Parietal lobe (tissue), 2 donors: ENCODE results near the genes COL23A1, ZNF454, GRM6 and ADAMTS2.

DNA sequence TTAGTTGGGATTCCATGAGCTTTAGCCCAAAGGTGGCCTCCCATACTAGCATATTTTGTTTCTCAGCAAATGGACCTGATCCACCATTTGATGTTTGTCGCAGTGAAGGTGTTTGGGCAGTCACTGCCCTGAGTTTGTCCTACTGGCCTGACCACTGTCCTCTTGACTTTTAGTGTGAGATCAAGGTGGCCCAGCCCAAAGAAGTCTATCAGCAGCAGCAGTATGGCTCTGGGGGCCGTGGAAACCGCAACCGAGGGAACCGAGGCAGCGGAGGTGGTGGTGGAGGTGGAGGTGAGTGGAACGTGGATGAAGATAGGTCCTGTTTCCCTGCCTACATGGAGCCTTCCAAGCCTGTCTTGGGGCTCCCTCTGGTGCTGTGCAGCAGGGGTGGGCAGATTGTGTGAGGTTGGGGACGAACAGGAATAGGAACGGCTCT is 4.8 kb downstream of the HNRNPAB start:
- RAMPAGE, long total RNA, result no peak

GRCh38 chr5:178220617-178221245 is 11.9 kb downstream of the PHYKPL start:
- RAMPAGE, long total RNA, result no peak

- RAMPAGE, long total RNA, result no peak
Measured at GRCh38 chr5:178284986-178285461, 52.4 kb upstream of the PHYKPL start.

GRCh38 chr5:178396768-178397132 is 164.1 kb upstream of the PHYKPL start:
- RAMPAGE, long total RNA, result no peak

DNA sequence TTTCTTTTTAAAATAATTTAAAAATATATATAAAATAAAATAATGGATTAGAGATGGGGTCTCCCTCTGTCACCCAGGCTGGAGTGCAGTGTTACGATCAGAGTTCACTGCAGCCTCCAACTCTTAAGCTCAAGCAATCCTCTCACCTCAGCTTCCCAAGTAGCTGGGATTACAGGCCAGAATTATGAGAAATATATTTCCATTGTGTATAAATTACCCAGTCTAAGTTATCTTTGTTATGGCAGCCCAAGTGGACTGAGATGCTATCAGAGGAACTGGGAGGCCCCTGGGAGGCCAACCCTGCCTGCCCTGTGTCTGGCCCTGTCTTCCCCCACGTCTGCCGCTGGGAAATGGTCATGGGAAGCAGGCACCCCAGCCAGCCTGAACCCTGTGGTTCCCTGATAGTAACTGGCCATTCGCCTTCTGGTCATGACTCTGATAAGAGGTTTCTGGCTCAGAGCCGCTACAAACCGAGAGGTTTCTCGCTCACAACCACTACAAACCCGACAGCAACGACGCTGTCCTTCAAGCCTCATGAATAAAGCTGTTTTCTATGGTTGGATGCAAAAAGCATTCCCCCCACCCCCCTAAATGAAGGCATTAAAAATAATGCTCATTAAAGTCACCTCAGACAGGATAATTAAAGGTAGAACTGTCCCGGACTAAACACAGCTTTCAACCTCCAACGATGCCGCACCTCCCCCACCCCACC is 141.1 kb downstream of the COL23A1 start:
- RAMPAGE, long total RNA, result no peak

DNA sequence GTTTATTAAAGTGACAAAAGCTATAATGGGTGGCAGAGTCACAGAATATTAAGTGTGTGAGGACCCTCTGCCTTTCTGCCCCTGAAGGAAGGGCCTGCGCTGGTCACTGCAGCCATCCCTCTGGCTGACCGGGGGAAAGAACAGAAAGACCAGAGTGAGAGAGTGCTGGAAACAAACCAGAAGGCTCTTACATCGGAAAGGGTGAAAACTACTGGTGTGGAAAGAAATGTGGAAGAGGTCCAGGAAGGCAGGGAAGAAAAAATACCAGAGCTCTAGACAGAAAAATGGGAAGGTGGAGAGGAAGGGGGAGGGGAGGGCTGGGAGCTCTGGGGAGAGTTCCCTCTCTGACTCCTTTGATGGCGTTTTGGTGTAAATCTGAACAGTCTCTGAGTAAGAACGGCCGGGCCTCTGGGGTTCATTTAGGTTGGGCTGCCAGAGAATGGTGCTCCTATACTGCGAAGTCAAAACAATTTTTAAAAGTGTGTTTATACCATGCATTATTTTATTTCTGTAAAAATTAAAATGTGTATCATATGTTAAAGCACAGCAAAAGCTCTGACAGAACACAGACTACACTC is 47.7 kb downstream of the COL23A1 start:
- RAMPAGE, long total RNA, result no peak

- RAMPAGE, long total RNA, result no peak
Measured at GRCh38 chr5:178545100-178545563, 45.1 kb downstream of the COL23A1 start.

- RAMPAGE, long total RNA, result no peak
Measured at GRCh38 chr5:178546265-178547132, 43.7 kb downstream of the COL23A1 start.

DNA sequence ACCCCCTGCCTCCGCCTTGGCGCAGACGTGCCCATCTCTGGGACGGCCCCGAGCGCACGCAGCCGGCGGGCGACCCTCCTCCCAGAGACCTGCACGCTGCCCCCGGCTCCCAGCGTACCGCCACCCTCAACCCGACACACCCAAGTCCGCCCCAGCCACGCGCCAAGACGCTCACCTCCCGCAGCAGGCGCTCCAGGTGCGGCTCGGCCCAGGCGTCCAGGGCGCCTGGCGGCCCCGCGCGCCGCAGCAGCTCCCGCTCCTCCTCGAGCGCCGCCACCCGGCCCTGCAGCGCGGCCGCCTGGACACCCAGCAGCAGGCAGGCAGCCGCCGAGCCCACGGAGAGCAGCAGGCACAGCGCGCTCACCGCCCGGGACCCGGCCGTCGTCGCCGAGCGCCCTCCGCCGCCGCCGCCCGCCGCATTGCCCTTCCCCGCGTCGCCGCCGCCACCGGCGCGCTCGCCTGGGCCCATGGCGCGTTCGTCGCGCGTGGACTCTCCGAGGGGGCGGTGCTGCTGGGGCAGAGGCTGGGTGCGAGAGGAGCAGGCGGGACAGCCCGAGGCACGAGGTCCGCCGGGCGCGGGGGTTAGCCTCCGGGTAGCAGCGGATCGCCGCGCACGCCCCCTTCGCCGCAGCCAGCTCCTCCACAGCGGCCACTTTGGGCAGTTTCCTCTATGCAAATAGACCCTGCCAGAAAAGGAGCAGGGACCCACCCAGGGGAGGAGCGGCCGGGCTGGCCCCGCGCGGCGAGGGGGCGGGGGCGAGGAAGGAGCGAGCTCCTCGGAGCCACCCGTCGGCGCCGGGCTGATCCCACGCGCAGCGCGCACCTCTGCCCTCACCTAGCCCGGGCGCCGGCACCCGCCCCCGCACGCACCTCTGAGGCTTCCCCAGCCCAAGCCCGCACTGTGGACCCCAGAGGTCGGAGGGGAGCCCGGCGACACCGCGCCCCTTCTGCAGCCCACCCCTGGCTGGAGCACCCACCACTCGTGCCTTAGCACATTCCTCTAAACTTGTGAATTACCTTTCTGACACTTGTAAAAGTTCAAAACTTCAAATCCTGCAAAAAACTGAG is at the start of gene COL23A1:
Gene COL23A1, minus strand, starts transcription at position 665 of the 1,068 bp plus-strand sequence.
- RAMPAGE, long total RNA, result no peak

- RAMPAGE, long total RNA, result no peak
Measured at GRCh38 chr5:178619720-178620200, 7.1 kb downstream of the CLK4 start.

DNA sequence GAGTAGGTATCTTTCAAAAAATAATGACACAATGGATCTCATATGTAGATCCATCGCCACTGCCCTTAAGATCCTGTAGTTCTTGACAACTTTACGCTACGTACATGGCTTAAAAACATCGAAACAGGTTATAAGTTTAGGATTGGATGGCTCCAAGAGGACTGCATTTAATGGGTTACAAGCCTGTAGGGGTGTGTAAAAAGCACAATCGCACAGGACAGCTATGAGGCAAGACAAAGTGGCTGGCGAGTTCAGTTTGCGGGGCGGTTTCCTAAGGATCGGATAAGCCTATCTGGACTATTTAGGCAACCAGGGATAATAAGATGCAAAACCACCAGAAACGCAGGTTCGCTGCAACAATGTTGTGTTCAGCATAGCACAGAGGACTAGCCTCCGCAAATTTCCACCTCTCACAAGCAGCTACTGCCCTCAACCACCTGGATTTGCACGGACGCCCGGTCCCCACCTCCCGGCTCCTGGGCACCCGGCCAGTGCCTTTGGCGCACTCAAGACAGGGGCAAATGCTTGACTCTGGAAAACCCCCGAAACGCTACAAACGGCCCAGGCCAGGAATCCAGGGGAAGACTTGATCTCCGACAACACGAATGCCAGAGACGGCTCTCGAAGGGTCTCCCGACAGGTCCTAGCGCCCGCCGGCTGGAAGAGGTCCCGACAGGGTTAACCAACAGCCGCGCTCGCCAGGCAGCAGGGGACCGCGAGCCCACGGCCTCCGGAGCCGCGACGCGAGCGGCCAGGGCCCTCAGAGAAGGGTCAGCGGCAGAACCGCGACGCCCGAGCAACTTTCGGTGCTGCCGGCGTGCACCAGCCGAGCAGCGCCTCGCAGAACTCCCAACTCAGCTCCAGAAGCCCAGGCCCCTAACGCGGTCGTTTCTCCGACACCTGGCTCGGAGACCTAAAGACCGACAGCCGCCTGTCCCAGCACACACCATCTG is 590 bp downstream of the CLK4 start:
- RAMPAGE, long total RNA, result no peak

- RAMPAGE, long total RNA, result no peak
Measured at GRCh38 chr5:178804027-178804527, 55.7 kb upstream of the ZNF354B start.

GRCh38 chr5:178940645-178941309 is at the start of gene ZNF454:
ZNF454 (plus strand) TSS chr5:178941198.
- RAMPAGE, long total RNA, result no peak

DNA sequence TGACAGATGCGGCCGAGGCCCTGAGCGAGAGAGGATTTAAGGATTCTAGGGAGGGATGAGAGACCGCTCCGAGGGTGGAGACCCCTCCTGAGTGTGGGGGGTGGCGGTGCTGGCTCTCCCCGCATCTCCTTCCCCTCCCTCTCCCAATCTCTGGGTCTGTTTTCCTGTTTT is at the start of gene GRM6:
Gene GRM6, minus strand, starts transcription at position 11 of the 171 bp plus-strand sequence.
- RAMPAGE, long total RNA, result no peak

GRCh38 chr5:179345186-179345794 is at the start of gene ADAMTS2:
ADAMTS2 (minus strand) TSS chr5:179345461.
- RAMPAGE, long total RNA, result no peak

DNA sequence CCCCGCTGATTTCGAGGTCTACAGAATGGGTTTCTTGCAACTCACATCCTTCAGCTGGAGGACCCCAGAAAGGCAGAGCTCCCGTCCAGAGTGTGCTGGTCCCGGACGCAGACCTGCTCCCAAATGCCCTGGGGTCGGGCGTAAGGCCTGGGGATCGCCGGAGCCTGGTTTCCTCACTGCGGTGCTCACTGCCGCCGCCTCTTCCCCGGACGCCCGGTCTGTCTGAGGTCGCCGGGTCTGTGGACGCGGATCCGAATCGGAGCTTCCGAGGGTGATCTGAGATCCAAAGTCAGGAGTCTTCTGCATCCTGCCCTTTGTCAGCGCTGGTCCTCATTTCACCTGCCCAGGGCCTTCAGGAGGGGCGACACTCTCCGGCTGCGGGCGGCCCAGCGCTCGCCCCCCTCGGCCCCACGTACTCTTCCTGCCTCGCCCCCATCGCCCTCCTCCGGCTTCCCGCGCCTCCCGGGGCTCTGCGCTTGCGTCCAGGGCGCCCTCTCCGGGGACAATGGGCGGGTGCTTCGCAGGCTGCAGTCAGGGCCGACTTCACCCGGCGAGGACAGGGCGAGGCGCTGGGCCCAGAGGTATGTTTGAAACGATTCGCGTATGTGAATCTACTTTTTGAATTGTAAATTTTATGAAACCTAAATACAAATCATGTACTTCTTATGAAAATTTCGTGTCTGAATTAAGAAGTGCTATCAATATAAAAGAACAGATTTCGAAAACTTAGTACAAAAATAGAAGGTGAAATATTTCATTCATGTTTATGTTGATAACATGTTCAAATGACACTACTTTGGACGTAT is 19.8 kb upstream of the RUFY1 start:
- RAMPAGE, long total RNA, result no peak

DNA sequence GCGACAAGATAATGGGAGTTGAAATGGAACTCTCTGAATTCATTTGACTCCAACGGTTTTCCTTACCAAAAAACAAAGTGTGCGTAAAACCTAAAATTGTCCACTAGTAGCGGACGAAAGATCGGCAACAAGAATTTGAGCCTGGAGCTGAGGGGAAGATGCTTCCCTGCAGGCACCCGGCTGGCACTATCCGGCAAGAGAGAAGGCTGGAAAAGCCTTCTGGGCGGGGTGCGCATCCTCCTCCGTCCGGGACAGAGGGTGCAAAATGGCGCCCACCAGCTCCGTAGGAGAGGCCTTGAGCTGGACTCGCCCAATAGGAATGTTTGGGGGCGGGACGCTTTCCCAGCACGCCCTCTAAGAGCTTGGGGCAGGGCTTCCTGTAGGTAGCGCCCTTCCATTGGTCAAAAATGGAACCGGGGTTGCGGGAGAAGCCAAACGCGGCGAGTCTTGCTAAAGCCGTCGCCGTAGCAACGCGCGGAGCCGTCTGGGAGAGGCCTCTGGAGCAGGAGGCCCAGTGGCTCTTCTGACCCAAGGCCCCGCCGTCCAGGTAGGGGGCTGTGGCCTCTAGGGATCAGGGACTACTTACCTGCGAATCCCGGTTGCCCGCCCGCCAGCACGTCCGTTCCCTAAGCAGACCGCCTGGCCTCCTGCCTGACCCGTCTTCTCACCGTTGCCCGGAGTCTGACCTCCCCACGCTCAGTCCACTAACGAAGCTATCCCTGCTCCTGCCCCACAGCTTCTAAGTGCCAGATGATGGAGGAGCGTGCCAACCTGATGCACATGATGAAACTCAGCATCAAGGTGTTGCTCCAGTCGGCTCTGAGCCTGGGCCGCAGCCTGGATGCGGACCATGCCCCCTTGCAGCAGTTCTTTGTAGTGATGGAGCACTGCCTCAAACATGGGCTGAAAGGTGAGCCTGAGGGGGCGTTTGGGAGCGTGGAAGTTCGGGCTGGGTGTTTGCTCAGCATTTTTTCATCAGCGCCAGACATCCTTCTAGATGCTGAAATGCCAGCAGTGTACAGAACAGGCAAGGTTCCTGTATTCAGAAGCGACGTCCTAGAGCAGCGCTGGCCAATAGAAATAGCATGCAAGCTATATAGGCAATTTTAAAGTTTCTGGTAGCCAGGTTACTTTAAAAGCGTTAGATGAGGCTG is 9.3 kb downstream of the RUFY1 start:
- RAMPAGE, long total RNA, result no peak

DNA sequence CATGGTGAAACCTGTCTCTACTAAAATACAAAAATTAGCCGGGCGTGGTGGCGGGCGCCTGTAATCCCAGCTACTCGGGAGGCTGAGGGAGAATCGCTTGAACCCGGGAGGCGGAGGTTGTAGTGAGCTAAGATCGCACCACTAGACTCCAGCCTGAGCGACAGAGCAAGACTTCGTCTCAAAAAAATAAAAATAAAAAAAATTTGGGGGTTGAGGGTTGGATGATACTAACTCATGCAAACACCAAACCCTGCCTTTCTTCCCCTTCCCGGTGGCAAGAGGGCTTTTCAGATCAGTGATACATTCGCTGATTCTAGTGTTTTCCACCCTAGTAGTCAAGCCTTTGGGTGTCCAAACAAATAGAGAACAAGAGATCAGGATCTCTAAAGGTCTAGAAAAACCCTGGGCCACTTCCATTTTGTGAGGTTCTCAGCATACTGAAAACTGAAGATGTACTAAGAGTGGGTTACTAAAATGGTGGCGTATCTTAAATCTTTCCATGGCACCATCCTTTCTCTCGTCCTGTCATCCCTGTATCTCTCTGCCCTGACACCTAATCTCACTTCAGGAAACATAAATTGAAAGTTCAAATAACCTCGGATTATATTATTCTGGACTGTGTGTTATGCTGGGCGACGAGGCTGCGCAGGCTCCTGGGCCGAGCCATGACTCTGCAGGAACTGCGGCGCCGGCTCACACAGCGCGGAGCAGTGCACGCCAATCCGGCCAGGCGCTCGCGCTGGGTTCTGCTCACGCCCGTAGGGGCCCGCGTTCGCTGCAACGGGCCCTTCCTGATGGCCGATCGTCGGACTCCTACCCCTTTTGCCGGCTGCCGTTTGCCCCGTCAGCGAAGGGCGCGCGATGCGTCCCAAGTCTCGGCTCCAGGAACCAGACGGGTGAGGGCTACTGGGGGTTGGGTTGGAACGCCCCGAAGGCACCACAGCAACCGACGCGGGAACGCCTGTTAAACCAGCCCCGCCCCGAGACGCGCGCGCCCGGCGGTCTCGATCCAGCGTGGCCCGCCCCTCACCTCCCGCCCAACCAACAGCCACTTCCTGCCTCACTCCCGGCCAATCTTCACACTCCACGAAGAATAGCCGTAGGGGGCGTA is 704 bp upstream of the CANX start:
- RAMPAGE, long total RNA, result no peak

- RAMPAGE, long total RNA, result no peak
Measured at GRCh38 chr5:179802722-179803440, 3.8 kb downstream of the MGAT4B start.

DNA sequence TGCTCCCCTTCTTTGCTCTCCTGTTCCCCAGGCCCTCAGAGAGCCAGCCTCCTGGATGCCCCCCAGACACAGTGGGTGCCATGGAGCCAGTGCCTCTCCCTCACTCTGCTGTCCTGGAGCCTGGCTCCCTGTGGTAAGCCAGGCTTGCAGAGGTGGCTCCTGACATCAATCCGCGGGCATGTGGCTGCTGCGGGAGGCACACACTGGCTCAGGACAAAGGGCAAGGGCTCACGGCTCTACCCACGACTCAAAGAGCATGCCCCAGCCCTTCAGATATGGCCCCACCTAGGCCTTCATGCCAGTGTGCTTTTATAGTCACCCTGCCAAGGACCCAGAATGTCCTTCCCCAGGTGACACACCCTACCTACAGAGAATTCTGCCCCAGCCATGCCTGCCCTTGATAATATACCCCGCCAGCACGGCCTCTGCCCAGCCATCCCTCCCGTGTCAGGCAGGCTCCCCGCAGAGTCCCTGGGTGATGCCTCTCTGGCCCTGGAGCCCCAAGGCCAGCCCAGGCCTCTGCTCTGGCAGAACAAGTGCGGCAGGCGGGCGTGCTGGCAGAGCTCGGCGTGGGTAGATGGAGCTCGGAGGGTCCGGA is 1.6 kb downstream of the MGAT4B start:
- RAMPAGE, long total RNA, result no peak